Helper T cell (primary cell): ENCODE measurements around a stretch of chr21.

- PRO-cap, 2 experiments = no peak in any of the 2 experiments
These were observed 7.8 kb downstream of the CFAP298 start for GRCh38 chr21:32604271-32604959.

DNA sequence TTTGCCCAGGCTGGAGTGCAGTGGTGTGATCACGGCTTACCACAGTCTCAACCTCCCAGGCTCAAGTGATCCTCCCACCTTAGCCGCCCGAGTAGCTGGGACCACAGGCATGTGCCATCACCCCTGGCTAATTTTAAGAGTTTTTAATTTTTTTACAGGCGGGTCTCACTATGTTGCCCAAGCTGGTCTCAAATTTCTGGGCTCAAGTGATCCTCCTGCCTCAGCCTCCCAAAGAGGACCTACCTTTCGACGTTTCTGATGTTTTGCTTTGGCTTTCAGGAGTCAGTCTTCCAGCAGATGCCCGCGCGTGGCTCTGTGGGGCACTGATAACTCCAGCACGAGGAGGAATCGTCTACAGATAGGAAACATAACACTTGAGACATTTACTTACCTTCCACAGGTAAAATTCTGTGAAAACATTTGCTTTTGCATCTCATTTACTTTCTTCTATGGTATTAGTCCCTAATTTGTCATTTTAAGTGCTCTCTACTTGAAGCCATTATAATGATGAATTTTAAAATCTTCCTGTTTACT lies 27.3 kb upstream of the CFAP298 start:
- PRO-cap, 2 experiments = no peak in any of the 2 experiments

DNA sequence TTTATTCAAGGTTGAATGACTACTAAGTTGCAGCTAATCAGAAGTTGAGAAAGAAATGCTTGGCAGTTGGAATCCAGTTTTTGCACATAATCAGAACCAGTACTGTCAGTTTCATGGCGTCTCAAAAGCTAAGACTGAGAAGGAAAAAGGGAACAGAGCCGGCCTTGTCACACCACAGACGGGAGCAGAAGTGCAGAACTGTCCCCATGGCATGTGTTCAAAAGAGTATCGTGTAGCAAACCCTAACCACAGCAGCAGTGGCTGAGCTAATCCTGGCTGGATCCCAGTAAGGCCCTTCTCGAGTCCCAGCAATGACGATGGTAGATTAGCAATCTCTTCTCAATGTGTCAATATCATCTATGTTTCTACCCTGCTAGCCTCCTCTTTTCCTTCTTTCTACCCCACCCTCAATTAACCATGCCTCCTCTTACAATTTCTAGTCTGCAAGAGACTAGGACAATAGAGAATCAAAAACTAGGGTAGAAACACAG lies 31.0 kb upstream of the IFNAR2 start:
- PRO-cap, 2 experiments = no peak in any of the 2 experiments

GRCh38 chr21:33237317-33237859 lies 7.7 kb downstream of the IFNAR2 start:
- PRO-cap, 2 experiments = no peak in any of the 2 experiments

- PRO-cap, 2 experiments = peak in 1 of 2 experiments; most common plus-strand start chr21:33299618 (in 1); most common minus-strand start chr21:33299500 (in 1)
These were observed 25.4 kb upstream of the IFNAR1 start for GRCh38 chr21:33298940-33300184.

- PRO-cap, 2 experiments = peak in 2 of 2 experiments; most common plus-strand start chr21:33362452 (in 2); most common minus-strand start chr21:33362308 (in 2)
These were observed 37.5 kb downstream of the IFNAR1 start for GRCh38 chr21:33362056-33362837.

DNA sequence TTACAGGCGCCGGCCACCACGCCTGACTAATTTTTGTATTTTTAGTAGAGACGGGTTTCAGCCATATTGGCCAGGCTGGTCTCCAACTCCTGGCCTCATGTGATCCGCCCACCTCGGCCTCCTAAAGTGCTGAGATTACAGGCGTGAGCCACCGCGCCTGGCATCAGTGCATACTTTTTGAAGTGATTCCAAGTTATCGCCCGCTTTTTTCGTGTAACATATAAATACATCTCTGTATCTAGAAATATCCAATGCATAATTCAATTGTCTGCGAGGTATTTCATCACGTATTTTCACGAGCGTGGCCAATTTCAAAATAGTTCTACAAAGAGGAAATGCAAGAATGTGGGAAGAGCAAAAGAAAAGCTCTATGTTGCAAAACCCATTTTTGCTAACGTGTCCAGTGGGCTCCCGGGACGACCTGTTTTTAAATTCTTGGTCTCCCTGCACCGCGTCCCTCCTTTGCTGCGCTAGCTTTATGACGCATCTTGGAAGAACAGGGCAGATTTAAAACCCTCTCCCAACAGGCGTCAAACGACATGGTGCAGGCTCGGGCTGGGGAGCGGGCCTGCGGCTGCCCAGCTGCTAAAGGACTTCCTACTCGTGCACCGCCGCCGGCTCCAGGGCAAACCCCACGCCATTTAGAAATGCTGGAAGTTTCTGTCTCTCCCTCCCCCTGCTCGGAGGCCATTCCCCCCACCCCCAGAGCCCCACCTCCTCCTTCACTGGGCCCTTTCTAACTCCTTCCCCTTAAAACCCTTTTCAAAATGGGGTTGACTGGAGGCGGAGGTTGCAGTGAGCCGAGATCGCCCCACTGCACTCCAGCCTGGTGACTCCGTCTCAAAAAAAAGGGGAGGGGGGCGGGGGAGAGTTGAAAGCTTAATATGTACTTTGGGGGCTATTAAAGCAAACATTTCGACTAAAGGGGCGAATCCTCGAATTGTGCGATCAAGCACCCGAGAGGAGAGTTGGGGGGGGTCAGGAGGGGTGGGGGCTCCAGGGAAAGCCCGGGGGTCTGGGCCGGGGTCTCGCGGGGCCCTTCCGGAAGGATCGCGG lies 761 bp upstream of the IFNGR2 start:
- PRO-cap, 2 experiments = peak in 2 of 2 experiments; most common plus-strand start position 765 of the sequence (in 2); most common minus-strand start position 643 of the sequence (in 1)

DNA sequence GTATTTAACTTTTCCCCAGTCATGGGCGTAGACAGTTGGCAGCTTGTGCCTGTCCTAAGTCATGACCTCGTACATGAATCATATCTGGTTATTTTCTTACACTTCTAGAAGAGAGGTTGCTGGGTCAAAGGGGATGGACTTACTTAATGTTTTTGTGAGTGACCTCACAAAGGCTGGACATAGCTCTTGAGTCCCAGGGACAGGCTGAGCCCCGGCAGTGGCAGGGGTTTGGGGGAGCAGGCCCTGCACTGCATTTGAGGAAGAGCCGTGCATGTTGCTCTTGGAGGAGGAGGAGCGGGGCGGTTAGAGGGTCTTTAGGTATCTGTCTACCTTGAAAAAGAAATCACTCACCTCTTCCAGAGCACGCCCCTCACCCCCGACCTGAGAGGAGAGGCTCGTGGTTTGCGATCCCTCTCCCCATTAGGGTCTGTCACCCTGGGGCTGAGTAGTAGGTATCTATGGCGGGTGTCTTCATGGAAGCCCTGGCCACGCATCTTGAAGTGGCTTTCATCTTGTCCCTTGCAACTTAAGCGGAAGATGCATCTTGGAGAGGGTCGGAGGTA lies 16.5 kb downstream of the IFNGR2 start:
- PRO-cap, 2 experiments = no peak in any of the 2 experiments

- PRO-cap, 2 experiments = no peak in any of the 2 experiments
These were observed 15.4 kb downstream of the CRYZL1 start for GRCh38 chr21:33626176-33626508.

GRCh38 chr21:33739579-33740457 lies 97.5 kb downstream of the ITSN1 start:
- PRO-cap, 2 experiments = no peak in any of the 2 experiments

DNA sequence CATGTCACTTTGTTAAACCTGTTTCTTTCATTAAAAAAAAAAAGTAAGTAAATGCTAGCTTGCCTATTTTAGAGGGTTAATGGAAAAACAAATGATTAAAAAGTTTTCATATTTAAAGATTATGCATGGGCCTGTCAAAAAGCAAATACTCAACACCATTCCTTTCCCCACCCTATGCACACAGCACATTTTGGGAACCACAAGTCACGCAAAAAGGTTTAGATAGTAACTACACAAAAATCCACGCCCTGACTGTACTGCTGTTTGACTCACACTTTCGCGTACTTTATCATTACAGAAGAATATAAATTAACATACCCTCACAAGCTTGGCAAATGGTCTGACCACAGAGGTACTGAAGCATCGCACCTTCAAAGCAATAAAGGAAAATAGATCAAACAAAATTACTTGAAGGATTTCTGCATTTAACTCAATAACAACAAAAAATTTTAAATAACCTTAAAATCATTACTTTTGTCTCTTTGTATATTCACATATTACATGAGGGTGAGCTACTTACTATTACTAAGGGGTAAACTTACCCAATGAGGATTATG lies 1.4 kb downstream of the ATP5PO start:
- PRO-cap, 2 experiments = no peak in any of the 2 experiments

DNA sequence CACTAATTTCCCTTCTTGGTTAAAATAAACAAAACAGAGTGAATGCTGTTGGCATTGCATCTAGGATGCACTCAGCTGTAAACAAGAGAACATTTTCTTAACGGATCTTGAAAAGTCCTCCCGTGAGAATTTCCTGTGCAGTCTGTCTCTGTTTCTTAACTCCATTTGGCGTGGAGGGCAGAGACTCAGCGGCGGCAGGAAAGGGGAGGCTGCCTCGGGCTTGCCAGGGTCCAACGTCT lies 142.0 kb upstream of the KCNE2 start:
- PRO-cap, 2 experiments = no peak in any of the 2 experiments

- PRO-cap, 2 experiments = no peak in any of the 2 experiments
These were observed 9.5 kb upstream of the KCNE1 start for GRCh38 chr21:34521463-34522005.

DNA sequence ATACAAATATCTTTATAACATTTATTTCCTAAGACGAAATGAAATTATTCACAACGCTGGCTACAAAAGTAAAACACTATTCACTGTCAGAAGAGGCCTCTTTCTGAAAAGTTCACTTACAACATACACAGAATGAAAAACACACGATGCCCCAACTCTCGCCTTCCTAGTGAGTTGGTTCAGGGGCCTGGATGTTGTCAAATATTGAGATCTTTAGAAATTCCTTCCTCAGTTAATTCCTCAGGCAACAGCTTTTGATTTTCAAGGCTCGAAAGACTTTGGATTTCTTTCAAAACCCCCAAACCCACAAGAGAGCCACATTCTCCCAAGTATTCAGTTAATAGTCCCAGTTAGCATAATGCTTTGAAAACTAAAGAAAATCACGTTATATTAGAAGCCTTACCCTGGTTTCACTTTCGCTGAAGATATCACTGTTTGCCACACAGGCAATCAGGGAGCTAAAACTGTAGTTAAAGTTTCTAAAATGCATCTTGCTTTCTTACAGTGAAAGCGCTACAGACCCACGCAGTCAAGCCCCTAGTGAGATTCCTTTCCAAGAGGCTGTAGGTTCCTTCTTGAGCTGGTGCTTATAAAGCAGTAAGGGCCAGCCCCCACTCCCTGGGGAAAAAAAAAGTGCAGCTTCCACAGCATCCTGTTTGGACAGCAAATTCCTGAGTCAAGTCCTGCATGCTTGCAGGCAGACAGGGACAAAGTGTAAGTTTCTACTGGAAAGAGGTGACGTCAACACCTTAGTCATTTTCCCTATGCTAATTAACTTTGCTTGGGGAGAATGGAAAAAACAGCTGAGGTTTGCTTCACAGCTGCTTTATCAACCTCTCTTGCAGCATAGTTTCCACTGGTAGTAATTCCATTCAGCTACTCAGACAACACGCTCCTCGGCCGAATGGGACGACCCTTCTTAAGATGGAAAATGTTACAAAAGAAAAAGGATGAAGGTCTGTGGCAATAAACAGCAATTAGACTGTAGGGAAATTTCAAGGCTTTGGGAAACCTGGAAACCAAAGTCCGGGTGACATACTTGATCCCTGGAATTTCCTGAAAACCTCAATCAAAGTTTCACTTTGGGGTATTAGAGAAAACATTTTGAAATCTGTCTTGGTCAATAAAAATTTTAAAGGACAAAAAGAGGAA lies 14.6 kb upstream of the KCNE1 start:
- PRO-cap, 2 experiments = no peak in any of the 2 experiments

DNA sequence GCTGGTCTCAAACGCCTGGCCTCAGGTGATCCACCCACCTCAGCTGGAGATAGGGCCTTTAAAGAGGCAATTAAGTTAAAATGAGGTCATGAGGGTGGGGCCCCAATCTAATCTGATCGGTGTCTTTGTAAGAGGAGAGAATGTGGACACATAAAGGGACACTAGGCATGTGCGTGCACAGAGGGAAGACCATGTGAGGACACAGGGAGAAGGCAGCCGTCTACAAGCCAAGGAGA lies 31.6 kb downstream of the RCAN1 start:
- PRO-cap, 2 experiments = no peak in any of the 2 experiments

DNA sequence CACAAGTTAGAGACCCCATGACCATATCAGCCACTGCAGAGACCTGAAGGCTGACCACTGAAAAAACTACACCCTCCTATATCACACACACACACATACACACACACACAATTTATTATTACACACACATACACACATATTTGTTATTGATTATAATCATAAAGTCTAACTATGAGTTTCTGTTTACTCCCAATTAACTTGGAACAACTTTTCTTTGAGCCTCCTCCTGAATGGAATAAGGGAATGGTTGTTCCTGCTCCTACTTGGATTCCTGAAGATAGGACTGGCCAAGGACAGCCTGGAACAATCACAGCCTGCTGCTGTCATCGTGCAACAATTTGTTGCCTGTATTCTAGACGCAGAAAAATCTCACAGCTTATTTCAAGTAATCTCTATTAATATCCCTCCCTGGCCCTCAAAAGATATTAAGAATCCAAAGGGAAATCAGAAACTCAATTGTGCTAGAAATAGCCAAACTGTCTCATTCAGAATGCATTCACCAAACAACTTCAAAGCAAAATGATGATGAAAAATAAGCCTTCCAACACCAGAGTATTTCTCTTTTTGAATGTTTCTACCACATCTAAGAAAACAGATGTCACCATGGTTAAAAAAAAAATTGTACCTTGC lies 31.0 kb downstream of the RCAN1 start:
- PRO-cap, 2 experiments = no peak in any of the 2 experiments

DNA sequence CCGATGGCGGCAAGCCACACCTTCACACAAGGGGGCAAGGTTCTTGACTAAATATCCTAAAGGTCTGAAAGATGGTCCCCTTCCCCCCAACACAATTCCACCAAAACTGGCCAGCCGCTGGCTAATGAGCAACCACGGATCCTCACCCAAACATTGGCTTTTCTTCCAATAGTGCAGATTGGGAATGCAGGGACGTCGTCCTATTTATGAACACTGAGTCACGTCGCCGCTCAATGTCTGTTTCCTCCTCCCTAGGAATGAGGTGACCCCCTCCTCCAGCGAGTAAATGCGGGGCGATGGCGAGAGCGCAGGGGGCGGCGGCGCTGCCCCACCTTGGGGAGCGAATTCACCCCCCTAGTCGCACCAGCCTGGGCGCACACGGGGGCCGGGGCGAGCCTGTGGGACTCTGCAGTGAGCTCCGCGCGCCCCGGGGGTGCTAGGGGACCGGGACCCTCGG lies 753 bp downstream of the RCAN1 start:
- PRO-cap, 2 experiments = no peak in any of the 2 experiments

- PRO-cap, 2 experiments = no peak in any of the 2 experiments
These were observed 5.4 kb upstream of the RCAN1 start for GRCh38 chr21:34620318-34620625.

GRCh38 chr21:34713005-34713594 lies 44.3 kb downstream of the CLIC6 start:
- PRO-cap, 2 experiments = no peak in any of the 2 experiments

GRCh38 chr21:34807914-34808697 lies 139.3 kb downstream of the CLIC6 start:
- PRO-cap, 2 experiments = no peak in any of the 2 experiments